LUHMES (cell line): ENCODE measurements around the genes NTPCR and IRF2BP2.

- PRO-cap = bidirectional peak, plus-strand start at chr1:232950600, minus-strand start at chr1:232950474
Measured at GRCh38 chr1:232949804-232950947, at the start of gene NTPCR. Gene NTPCR, plus strand, starts transcription at chr1:232950611.

DNA sequence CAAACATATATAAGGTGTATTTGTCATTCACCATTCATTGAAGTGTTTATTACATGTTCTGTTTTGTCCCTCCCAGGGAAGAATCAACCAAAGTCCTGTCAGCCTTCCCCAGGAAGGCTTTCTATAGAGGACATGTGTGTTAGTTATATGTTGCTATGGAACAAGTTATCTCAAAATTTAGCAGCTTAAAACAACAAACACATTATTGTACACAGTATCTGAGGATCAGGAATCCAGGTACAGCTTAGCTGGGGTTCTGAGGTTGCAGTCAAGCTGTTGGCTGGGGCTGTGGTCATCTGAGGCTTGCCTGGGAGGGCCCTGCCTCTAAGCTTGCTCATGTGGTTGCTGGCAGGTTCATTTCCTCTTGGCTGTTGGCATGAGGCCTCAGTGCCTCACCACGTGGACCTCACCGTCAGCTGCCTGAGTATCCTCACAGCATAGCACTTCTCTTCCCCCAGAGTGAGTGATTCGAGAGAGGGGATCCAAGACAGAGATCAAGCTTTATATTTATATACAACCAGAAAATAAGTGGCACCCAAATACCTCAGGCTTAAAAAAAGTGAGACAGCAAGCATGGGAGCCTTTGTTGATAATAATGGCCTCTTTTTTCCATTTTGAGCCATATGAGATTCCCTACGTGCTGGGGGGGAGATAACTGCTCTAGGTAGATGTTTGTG lies 18.5 kb downstream of the NTPCR start:
- PRO-cap = no peak

DNA sequence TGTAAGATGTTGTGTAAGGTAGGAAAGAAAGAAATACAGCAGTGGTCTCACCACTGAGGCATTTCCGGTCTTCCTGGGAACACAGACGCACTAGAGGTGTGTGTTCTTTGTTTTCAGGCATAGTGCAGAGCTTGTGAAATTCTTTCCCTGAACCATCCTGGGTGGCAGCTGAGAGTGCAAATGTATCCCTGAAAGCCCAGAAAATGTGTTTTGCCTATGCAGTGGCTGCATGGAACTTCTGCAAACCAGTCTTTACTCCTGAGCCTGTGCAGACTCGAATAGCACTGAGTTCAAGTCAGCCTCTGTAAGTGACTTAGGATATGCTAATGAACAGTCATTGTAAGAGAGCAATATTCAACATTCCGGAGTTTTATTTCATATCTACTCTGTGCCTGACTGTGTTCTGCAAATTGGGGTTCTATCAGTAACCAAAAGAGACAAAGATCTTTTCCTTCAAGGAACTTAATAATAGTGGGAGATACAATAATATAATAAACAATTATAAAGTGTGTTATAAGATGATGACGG lies 163.2 kb downstream of the NTPCR start:
- PRO-cap = no peak

GRCh38 chr1:233490524-233491007 lies 123.3 kb upstream of the KCNK1 start:
- PRO-cap = bidirectional peak, plus-strand start at chr1:233490767, minus-strand start at chr1:233490595

DNA sequence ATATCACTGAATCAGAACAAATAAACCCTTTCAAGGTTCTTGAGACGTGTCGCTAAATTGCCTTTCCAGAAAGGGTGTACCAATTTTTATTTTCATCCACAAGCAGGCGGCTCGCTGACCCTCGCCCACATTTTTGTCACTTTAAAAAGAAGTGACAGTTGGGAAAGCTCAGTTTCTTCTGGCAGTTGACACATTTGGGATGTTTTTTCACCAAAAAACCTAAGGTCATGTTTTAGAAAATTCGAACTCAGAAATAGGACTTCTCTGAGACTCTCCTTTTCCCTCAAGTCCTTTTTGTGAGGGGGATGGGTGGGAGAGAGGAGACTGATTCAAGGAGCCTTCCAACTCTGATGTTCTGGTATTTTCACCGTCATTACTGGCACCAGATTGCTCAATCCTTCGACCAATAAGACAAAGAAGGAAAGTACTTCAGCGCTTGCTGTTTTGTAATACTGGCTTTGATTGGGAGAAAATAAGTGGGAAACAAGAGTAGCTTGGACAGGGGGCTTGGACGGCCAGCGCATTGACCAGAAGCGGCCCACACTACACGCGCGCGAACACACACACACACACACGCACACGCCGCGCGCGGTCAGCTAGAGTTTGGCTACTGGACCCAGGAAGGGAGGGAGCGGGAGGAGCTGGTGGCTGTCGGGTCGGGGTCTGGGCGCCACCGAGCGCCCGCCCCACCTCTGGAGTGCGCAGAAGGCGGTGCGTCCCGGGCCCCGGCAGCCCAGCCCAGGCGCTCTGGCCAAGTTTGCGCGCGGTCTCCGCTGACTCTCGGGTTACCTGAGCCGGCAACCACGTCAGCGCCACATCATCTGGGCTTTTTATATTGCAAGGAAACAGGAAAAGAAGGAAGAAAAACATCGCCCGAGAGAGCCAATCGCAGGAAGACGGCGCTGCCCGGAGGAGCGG lies 531 bp upstream of the KCNK1 start:
- PRO-cap = bidirectional peak, plus-strand start at position 701 of the sequence, minus-strand start at position 750 of the sequence; bidirectional peak, plus-strand start outside the sequence, minus-strand start at position 806 of the sequence

- PRO-cap = no peak
Measured at GRCh38 chr1:233625093-233626035, 11.5 kb downstream of the KCNK1 start.

GRCh38 chr1:234213732-234214654 lies 159.3 kb upstream of the COA6 start:
- PRO-cap = no peak

GRCh38 chr1:234538772-234539559 lies 60.0 kb upstream of the TARBP1 start:
- PRO-cap = no peak

- PRO-cap = no peak
Measured at GRCh38 chr1:234582643-234583001, 27.4 kb downstream of the IRF2BP2 start.

DNA sequence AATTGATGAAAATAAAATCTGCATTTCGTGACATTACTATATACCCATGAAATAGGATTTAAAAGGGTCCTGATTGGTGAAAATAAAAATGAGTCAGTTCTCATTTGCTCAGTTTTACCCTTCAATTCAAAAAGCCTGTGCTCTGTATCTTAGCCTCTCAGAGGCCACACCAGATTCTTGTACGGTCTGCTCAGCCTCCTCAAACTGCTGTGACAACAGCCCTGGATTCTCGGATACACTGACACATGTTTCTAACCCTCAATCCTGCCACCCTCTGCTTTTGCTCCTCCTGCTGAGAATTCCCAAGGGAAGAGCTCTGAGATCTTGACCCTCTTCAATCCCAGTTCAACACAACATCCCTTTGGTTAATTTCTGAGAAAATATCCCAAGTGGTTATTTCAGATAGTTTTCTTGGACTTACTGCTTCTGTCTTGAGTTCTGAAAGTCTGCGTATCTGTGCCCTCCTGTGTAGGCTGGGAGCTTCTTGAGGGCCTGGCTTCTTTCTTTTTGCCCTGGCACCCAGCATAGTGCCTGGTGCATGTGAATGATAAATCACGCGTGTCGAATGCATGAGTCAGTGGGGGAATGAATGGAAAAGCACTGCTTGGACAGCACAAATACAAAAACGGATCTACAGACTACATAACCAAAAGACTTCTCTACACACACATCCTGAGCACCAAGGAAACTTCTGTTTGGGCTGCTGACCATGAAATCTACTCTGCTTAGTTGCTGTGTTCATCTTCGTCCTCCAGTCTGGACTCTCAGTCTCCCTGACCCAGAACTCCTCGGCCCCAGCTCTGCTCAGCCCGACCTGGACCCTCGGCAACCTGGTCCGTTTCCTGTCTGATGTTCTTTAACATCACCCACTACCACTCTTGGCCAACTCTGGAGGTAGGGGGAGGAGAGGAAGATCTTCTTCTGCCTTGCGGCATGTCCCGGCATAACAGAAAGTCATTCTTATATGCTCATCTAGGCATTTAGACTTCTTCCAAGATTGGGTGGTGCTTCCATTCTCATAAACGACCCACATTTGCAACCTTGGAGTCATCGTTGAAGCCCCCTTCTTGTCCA lies 24.4 kb downstream of the IRF2BP2 start:
- PRO-cap = no peak

GRCh38 chr1:234586356-234586953 lies 23.5 kb downstream of the IRF2BP2 start:
- PRO-cap = no peak

DNA sequence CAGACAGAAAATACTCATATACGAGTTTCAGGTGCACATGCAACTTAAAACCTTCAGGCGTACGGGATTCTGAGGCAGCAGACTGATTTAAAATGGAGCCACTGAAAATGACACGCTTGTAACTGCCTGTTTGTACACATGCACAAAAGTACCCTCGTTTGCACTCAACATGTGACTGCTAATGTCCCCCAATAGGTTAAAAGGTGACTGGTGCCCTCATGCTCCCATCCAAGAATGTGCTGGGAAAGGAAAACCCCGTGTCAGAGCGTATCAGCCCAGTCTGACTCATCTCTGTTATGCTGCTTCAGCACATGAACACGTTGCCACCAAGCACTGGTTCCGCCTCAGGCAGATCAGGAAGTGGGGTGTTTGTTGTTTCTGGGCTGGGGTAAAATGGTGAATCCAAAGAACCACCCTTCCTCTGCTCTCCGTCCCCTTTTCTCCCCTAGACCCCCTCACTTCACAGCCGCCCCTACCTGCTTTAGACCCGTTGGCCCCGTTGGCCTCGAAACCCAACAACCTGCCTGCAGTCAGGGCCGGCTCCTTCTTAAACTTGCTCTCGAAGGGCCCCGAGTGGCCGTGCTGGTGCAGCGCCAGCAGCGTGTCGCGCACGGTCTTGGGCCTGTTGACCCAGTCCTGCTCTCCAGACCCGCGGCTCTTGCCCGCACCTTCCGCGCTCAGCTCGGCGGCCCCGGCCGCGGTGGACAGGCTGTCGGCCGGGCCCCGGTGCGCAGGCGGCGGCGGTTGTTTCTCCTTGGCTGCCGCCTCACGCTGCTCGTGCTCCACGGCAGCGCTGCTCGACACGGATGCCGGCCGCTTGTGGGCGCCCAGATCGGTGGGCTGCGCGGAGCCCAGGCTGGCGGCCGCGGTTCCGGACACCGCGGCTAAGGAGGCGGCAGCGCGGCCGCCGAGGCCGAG lies 1.7 kb downstream of the IRF2BP2 start:
- PRO-cap = no peak

GRCh38 chr1:234609569-234610243 lies at the start of gene IRF2BP2:
Gene IRF2BP2, minus strand, starts transcription at chr1:234610178.
- PRO-cap = bidirectional peak, plus-strand start at chr1:234609590, minus-strand start at chr1:234609495; bidirectional peak, plus-strand start at chr1:234609969, minus-strand start at chr1:234609907; bidirectional peak, plus-strand start at chr1:234610337, minus-strand start at chr1:234610148

DNA sequence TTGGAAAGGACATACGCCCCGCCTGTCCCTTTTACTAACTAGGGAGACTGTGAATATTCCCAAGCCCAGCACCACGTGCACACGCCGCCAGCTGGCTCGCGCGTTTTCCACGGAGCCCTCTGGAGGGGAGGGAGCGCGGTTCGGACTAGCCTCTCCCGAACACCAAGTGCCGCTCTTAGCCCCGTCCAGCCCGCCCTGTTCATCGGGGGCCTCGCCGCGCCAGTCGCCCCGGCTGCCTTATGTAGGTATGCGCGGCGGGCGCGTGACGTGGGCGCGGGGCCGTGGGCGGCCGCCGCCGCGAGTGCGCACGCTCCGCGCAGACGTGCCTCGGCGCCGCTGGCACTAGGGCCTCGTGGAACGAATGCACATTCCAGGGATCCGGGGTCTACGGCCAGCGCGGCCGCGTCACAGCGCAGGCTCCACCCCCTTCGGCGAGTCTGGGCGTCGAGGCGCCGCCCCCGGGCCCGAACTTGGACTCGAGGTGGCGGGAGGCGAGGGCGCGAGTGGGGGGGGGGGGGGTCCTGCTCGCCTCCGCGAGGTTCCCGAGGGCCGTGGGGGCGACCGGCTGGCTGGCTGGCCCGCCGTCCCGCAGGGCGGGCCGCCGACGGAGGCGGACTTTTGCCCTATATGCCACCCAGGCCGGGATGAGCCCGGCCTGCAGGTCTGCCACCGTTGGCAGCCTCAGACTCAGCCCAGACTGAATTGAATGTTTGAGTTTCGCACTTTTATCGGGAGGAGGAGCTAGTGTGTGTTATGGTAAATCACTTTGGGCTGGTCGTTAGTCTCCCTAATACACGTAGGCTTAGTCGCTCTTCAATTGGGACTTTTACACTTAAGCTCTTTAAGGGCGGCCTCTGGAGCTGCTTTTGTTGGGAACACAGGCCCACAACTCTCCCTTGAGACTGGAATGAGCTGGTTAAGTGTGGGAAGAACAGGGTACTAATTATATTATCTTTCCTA lies 968 bp upstream of the IRF2BP2 start:
- PRO-cap = bidirectional peak, plus-strand start at position 109 of the sequence, minus-strand start at position 214 of the sequence; bidirectional peak, plus-strand start at position 535 of the sequence, minus-strand start at position 364 of the sequence; bidirectional peak, plus-strand start at position 632 of the sequence, minus-strand start at position 700 of the sequence; unidirectional peak, minus-strand start at position 893 of the sequence

DNA sequence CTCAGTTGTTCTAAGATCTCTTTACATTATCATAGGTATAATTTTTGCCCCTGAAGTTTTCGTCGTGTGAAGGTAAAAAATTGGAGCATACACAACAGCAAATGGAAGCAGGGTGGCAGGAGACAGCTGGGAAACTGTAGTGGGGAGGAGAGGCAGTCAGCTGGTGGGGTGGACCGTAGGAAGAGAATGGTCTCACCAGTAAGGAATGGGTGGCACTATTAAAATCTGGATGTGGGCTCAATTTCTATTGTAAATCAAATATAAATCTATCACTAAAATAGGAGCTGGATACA lies 10.3 kb upstream of the IRF2BP2 start:
- PRO-cap = no peak

- PRO-cap = no peak
Measured at GRCh38 chr1:234778095-234778670, 168.2 kb upstream of the IRF2BP2 start.

DNA sequence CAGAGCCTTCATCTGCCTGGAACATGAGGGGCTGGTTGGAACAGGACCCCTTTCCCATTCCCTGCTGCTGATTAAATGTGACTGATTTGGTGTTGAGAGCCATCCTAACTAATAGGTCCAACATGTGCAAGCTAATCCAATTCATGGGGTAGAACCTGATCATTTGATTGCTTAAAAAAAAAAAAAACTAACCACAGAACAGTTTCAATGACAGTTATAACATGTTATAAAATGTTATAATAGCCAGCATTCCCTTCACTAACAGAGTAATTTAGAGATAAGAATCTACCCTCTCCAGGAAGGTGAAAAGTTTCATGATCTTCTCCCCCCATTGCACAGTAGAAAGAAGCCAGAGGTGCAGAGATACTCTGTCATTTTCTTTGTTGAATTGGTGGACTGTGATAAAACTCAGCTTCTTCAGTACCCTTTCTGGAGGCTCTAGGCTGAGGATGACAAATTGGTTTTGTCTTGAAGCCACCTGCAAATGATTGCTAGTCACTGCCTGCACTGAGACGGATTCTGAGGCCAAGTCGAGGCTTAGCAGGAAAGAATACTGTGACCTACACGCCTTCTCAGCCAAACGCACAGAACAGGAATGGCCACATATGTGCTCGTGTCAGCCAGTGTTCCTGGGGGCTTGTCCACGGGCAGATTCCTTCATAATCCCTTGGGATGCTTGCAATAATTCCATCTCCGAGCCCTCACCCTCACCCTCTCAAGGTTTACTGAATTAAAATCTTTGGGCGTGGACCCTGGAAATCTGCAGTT lies 215.7 kb upstream of the IRF2BP2 start:
- PRO-cap = no peak

- PRO-cap = no peak
Measured at GRCh38 chr1:234854203-234854631, 244.2 kb upstream of the IRF2BP2 start.

DNA sequence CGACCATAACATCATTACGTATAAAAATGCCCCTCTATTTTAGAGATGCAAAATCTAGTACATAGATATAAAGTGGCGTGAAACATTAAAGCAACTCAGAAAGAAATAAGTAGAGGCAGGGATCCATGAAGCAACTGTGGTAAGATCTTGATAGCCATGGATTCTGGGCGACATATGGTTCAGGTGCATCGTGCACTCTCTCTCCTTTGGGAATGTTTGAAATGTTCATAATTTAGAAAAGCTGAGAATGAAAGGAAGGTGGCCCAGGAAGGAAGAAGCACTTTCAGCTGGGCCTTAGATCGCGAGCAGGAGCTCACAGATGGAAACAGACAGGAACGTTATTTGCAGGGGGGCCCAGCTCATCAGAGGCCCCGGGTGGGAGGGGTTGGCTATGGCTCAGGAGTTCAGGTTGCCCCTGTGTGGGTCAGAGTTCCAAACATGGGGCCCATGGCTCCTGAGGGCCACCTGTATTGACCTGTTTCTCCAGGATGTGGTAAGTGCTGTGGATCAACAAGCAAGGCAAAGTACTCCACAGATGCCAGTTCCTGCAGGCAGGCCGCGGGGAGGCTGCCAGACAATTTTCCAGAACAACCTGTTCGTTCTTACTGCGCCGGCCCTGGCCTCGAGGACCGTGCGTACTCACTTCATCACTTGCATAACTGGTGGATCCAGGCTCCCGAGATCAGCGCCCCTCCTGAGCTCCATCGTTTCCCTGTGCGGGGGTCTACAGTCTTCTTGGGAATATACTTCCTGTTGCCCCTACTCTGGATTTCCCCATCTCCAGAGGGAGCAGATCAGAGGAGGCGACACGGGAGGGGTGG lies 253.2 kb downstream of the TOMM20 start:
- PRO-cap = no peak

- PRO-cap = no peak
Measured at GRCh38 chr1:234879214-234880181, 249.1 kb downstream of the TOMM20 start.